ENCODE measurements around the gene ST6GAL2.

DNA sequence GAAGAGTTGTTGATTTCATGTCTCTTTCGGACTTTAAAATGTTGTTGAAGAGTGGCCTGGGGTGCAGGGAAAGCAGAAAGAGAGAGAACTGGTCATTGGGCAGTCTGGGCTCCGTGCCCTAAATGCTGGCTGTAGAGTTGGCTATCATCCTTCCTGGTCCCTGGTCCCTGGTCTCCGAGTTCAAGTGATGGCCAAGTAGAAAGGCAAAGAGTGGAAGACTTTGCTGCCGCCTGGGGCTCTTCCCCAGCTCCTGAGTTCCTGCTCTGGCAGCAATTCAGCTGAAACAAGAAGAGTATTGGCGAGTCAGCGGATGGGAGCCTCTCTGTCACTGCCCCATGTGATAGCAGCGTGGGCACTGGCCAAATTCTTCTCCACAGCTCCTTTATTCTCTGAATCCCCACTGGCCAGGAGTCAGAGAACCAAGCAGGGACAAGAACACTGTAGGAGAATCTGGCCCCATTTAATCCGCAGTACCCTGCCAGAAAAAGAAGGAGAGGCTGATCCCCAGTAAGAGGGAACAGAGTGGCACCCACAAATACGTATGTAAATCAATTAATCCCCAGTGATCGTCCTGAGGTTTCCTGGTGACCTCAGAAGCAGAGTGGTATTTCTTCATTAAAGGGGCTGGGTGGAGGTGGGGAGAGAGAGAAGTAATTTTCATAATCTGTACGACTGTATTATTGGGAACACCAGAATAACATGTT is 350.9 kb upstream of the POU3F3 start:
- PRO-cap = no peak

- PRO-cap = bidirectional peak, plus-strand start at chr2:104658704, minus-strand start at chr2:104658604
Measured at GRCh38 chr2:104657986-104658782, 195.7 kb upstream of the POU3F3 start.

DNA sequence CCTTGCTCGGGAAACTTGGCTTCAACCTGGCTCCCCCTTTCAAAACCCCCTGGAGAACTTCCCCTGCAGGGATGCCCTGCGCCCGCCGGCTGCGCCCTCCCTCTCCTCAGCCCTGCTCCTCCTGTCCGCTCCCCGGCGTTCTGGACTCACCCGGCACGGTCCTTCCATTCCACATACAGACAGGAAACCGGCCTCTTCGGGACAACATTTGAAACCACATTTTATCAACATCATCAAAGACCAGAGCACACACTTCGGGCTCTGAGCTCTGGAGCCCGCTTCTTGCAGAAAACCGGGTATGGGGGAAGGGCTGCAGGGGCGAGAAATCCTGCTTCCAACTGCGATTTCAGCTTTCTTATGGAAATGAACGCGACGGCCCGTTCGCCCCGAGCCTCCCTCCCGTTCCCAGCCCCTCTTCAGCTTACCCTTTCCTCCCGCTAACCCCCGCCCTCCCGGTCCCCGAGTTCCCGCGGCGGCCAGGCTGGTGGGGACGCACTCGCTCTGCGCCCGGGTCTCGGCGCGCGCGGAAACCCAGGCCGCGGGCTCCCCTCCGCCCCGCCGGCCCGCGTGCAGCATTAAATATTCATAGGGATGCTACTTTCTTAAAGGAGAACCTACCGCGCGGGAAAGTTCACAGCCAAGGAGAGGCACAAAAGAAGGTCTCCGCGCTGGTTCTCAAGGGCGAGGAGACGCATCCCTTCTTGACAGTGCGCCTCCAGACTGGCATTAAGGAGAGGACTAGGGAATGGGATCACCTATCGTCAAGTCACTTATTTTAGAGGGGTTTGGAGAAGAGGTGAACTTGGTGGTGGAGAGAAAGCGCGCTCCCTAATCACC is 18.4 kb downstream of the POU3F3 start:
- PRO-cap = no peak

DNA sequence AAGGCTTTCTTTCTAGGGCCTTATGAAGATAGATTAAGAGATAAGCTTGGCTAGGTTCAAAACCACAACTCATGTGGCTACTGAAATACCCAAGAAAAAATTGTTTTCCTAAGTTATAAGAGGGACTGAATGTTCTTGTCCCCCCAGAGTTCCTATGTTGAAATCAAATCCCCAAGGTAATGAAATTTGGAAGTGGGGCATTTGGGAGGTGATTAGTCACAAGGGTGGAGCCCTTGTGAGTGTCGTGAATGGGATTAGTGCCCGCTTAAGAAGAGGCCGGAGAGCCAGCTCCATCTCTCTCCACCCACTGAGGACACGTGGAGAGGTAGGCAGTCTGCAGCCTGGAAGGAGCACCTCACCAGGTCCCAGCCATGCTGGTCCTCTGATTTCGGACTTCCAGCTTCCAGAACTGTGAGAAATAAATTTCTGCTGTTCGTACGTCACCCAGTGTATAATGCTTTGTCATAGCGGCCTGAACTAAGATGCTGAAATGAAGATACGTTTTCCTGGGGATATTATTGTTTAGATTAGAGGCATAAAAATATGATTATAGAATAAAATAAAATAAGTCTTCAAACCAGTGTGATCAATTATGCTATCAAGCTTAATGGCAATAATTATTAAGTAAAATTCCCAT is 44.1 kb downstream of the POU3F3 start:
- PRO-cap = no peak

- PRO-cap = no peak
Measured at GRCh38 chr2:105093488-105093870, 55.6 kb downstream of the MRPS9 start.

DNA sequence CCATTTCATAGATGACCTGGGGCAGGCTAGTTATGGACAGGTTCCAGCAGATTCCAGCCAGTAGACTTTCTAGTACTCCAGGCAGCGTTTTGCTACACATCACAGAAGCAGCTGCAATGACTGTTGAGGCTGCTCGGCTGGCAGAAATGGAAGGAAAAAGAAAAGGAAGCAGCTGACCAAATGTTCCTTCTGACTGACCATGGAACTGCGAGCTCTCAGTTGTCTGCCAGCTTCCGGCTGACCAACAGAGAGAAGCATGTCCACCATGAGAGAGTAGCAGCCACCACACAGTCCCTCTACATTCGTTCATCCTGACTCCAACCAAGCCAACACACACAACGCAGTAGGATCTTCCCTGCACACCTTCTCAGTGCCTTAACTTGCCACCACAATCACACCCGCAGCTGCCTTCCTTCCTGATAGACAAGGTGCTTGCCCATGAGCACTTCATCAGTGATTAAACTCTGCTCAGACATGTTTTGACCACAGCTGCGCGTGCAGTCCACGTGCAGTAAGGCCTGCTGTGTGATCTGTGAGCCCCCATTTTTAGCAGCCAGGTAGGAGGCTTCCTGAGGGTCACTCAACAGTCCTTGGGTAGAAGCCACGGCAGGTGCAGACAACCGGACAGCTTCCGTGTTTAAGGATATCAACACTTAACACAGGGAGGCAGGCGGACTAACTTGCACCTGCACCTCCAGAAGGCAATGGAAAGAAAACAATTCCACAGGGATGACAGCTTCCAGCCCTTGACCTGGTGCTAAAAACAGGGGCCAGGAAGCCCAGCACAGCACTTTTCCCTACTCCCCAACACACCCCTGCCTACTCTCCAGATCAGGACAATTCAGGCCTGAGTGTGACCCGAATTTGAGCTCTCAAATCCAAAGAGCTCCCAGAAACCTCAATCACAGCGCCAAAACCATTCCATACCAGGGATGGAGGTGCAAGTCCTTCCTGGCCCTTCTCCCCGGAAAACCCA is 983 bp downstream of the TGFBRAP1 start:
- PRO-cap = no peak

DNA sequence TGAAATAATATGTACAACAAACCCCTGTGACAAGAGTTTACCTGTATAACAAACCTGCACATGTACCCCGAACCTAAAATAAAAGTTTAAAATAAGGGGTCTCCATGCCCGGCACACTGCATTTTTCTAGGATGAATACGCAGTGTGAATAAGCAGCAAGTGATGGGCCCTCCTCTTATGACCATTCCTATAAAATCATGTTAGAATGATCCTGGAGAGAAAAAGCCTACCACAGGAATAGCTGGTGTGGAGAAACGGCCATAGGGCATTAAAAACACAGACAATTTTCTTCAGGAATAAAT is 10.7 kb downstream of the FHL2 start:
- PRO-cap = no peak

DNA sequence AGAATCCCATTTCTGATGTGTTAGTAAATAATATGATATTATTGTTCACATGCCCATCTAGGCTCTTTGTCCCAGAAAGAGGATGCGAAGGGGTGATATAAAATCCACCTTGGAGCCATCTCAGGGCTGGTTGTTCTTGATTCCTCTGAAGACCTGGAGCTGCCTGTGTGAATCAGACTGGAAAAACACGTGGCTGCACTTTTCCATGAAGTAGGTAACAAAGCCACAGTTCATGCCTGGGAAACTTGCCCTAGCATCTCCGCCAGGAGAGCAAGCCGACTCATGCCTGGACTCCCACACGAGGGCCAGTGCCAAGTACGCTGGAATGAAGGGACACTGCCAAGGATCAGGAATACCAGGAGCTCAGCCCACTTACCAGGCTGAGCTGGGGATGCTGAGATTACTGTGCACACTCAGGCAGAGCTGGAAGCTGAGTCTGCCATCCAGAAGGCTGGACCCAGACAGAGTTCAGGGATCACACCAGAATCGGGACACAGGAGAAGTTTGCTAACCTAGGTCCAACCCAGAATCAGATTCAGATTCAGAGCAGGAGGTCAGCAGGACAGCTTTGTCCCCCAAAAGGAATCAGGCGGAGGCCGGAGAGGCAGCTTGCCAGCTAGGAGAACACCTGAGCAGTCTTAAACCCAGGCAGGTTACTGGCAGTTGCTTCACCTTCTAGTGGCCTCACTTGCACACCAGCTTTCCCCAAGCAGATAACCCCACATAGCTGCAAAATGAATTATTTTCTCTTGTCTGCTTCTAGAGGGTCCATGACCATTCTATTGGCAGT is 11.0 kb upstream of the FHL2 start:
- PRO-cap = no peak

DNA sequence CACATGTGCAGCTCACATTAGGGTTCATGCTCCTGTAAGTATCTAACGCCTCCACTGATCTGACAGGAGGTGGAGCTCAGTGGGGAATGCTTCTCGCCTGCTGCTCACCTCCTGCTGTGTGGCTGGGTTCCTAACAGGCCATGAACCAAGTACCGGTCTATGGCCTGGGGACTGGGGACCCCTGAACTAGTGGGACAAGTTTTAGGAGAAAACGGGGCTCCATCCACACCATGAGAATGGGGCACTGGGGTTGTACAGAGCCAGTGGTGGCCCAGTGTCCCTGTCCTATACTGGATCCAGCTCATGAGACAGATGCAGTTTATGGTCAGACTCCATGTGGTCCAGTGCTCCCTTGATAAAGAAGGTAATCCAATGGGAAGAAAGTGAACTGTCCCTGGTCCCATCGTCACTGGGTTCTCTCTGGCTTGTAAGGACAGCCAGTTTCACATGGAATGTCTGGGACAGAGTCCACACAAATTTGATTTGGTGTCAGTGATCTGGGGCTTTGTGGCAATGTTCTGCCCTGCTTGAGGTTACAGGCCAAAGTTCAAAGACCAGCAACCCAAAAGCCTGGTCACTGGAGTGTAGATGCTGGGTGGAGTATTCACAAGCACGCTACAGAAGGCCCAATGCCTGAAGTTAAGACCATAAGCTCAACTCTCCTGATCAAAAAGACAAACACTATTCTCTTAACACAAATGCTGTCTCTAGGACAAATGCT is 22.1 kb upstream of the FHL2 start:
- PRO-cap = no peak

GRCh38 chr2:105425270-105426177 is 26.7 kb upstream of the FHL2 start:
- PRO-cap = no peak

DNA sequence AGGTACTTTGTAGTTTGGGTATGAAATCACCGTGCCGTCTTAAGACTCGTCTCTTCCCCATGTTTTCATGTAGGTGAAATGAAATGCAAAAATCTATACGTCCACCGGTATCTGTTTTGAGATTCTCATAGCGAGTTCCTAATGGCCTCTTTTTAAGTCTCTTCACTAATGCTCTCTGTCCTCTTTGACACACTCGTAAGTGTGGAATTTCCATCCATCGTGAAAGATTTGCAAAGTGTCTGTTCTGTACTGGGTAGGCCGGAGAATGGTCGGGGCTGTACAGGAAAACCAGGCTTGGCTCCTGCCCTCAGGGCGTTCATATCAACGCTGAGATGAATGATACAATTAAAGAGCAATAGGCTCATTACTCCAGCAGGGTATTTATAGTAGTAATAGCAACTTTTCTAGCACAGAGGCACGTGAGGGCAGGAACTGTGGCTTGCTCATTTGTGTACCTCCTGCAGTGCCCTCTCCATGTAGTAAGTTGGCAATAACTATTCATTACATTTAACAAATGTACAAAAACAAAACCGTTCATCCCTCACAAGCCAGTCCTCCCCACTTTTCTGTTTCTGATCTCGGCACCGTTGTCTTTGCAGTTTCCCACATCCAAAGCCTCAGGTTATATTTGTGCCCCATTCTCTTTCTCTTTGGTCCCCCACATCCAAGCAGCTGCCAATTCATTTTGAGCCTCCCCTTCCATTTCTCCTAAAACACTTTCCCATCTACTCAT is 5.3 kb upstream of the NCK2 start:
- PRO-cap = no peak

DNA sequence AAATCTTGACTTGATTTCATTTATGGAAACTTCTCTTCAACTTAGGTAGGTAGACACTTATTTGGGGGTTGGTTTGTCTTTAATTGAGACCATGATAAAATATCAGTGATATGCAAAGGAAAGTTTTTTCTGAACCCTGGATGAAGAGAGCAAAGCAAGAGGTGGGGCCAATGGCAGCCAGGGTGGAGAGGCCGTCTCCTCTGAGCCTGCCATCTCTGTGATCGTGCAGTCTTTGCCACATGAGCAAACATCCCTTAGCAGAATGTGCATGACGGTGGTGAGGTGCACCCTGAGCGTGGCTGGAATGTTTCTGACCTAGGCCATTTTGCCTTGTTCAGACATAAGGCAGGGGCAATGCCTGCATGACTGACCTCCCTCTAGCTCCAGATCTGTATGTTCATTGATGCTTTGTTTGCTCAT is 6.0 kb downstream of the NCK2 start:
- PRO-cap = no peak

GRCh38 chr2:105934032-105934373 is 131.5 kb upstream of the ECRG4 start:
- PRO-cap = no peak

DNA sequence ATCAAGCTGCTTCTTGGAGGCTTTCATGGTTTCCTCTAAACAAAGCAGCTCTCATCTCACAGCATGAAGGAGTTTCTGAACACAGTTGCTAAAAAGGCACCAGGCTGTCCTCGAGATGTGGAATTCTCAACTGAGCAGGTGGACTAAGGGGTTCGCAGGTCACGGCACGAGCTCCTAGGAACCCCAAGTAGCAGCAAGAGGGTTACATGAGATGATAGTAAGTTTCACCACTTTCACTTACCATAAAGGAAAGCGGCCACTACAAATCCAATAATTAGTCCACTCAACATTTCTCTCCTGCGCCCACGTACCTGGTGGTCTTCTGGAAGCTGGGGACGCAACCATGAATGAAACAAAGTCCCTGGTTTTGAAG is 44.9 kb downstream of the ECRG4 start:
- PRO-cap = no peak

DNA sequence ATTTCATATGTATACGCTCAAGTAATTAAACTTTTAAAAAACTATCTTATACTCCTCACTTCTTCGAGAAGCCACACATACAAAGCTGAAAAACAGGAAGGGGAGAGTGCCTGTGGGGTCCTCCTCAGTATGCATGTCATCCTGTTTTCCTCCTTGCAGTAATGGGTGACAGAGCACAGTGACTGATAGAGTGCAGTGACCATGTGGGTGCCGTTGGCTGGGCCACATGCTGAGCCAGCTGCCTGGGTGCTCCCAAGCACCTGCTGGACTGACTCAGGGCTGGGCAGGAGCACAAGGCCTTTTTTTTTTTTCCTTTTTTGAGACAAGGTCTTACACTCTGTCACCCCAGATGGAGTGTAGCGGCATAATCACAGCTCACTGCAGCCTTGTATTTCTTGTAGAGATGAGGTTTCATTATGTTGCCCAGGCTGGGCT is 33.2 kb downstream of the UXS1 start:
- PRO-cap = no peak

GRCh38 chr2:106342771-106343197 is 125.4 kb downstream of the RGPD3 start:
- PRO-cap = no peak

- PRO-cap = no peak
Measured at GRCh38 chr2:106383050-106383459, 85.2 kb downstream of the RGPD3 start.

GRCh38 chr2:106384448-106385131 is 83.6 kb downstream of the RGPD3 start:
- PRO-cap = no peak

DNA sequence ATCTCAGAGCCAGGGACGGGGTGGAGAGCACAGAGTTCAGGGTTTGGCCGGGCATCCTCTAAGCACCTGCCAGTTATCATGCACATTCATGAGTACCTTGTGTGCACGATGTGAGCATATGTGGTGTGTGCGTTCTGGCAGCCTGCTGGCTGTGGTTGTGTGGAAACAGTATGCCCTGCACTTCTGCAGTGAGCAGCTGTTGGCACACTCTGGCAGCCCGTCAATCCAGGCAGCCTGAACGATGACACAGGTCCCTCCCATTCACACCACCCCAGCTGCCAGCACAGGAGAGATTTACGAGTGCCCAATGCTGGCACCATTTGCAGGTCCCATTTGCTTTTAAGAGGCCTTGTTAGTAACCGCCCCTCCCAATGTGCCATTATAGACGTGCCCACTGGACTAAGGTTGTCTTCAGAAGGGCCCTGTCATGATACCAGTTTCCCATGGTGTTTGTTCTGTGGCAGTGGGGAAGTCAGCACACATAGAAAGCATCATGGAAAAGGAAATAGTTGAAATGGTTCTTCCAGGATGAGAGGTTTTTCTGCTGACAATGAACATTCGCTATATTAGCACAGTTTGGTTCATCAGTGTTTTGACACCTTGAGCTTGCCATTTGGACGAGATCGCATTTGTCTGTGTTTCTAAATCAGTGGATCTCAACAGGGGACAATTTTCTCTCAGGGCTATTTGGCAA is 74.4 kb downstream of the CD8B2 start:
- PRO-cap = no peak

- PRO-cap = no peak
Measured at GRCh38 chr2:106885766-106886298, at the start of gene ST6GAL2. Gene ST6GAL2, minus strand, starts transcription at chr2:106886167.